Measurements from ENCODE around the genes ZMYM5 and XPO4.

- RRBS: no CpG with 5 or more reads among the region's 13 CpGs
Measured at GRCh38 chr13:19344367-19344587, 162.7 kb upstream of the TUBA3C start.

DNA sequence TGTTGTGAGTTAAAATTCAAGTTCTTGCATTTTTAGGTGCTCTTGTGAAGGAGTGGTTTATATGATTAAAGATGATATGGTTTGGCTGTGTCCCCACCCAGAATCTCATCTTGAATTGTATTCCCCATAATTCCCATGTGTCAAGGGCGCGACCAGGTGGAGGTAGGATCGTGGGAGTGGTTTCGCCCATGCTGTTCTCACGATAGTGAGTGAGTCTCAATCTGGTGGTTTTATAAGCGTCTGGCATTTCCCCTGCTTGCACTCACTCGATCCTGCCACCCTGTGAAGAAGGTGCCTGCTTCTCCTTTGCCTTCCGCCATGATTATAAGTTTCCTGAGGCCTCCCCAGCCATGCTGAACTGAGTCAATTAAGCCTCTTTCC is 2.2 kb downstream of the MPHOSPH8 start:
- RRBS: no CpG with 5 or more reads among the region's 8 CpGs

DNA sequence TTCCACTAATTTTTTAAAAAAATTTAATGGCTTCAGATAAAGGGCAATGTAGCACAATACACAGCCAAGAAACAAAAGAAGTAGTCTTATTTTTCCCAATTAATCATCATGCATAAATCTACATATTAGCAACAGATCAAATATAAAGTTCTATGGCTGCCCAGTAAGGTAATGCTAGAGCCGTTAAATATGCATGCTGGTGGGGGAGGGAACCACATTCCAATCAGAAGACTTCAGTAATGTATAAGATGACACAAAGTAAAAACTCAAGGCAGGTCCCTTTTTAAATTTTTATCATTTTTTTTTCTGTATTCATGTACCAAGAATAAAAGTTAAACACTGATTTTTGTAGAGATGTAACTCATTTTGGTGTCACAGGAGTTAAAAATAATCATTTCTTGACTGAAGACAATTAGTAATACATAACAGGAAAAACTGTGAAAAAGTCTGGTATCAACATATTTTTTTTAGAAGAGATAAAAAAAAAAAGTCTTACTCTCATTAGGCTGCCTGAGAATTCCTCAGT is 62.0 kb downstream of the MPHOSPH8 start:
- RRBS: no CpG with 5 or more reads among the region's 1 CpG

GRCh38 chr13:19725390-19726761 is 56.9 kb downstream of the PSPC1 start:
- RRBS: no CpG with 5 or more reads among the region's 9 CpGs

- RRBS: 2% methylated on average over 16 of the region's 63 CpGs
Measured at GRCh38 chr13:19863190-19863733, at the start of gene ZMYM5. TSS of gene ZMYM5 (minus strand) at chr13:19863649.

GRCh38 chr13:20131366-20131869 is 29.4 kb downstream of the GJA3 start:
- RRBS: no CpG with 5 or more reads among the region's 7 CpGs

DNA sequence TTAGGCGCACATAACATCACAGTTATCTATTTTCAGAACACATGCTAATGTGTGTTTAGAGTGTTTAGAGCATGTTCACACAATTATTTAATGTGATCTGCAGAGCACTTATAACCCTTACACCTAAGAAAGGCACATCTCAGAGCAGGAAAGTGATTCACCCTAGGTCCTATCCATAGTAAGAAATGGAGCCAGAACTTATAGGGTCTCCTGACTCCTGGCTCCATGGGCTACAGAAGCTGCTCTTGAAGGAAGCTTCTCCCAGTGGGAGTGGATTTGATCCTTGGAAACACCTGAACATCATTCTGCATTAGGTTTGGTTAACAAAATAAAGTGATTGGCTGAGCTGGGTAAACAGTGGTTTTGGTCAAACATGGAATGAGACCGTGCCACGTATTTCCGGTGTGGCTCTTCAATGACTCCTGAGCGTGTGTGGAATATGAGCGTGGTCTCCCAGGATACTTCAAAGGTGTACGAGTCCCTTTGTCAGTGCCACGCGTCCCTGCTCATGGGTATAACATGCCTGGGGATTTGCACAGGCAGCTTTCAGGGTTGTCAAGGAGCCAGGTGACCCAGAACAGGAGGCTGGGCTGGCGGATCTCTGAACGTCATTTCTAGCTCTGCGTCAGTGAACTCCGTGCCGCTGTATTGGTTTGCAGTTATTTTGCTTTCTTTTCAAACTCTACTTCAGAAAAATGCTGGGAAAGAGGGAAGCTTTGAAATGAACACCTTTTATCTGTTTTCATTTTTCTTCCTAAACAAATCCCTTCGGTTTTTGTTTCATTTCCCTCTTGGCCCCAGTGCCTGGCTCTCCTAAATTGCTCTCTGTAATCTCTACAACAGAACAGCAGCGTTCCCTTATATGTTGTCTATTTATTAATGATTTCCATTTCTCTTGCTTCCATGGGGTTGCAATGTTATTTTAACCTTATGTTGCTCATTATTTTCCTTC is 26.2 kb upstream of the GJB6 start:
- RRBS: no CpG with 5 or more reads among the region's 16 CpGs

DNA sequence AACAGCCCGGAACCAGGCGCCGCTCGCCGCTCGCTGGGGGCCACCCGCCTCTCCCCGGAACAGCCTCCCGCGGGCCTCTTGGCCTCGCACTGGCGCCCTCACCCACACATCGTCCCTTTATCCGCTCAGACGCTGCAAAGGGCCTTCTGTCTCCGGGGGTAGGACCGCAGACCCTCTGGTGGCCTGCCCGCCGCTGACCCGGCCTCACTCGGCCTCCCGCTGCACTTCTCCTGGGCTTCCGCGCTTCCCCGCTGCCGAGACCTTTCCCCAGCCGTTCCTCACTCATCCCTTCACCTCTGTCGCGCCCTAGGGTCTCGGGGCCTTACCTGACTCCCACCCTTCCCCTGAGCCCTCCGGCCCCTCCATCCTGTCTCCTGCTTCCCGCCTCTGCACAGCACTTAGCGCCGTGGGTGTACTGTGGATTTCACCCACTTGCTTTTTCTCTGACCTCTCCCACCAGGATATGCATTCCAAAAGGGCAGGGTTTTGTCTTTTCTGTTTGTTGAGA is 69.7 kb upstream of the GJB6 start:
- RRBS: 93% methylated on average over 16 of the region's 34 CpGs

DNA sequence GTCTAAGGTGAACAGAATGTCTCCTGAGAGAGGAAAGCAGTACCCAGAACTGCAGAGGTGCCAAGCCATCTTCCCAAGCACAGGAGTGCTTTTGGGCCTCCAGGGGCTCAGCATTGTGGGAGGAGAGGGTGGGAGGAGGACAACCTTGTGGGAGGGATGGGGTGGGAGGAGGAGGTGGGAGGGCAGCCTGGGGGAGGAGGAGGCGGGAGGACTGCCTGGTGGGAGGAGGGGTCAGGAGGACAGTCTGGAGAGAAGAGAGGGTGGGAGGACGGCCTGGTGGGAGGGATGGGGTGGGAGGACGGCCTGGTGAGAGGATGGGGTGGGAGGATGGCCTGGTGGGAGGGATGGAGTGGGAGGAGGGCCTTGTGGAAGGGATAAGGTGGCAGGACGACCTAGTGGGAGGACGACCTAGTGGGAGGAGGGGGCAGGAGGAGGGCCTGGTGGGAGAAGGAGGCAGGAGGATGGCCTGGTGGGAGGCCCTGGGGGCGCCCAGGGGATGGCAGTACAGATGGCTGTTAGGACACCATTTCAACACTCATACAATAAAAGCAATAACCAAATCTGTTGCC is 63.8 kb downstream of the CRYL1 start:
- RRBS: no CpG with 5 or more reads among the region's 6 CpGs

DNA sequence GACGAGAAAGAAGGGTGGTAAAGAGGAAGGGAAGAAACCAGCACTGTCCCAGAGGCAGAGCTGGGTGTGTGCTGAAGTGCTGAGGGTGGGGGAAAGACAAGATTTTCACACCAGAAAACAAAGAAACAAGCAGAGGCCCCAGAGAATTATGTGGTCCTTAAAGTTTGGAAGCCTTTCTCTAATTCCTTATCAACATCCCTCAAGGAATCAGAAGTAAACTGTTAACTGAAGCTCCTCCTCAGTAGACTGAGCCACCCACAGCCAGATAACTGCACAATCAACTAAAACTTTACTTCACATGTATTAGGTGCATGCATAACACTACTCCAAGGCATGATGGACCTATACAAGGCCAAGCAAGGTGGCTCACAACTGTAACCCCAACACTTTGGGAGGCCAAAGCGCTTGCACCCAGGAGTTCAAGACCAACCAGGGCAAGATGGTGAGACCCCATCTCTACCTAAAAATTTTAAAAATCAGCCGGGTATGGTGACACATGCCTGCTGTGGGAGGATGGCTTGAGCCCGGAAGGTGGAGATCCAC is 2.0 kb downstream of the CRYL1 start:
- RRBS: 40% methylated on average over 1 of the region's 4 CpGs

DNA sequence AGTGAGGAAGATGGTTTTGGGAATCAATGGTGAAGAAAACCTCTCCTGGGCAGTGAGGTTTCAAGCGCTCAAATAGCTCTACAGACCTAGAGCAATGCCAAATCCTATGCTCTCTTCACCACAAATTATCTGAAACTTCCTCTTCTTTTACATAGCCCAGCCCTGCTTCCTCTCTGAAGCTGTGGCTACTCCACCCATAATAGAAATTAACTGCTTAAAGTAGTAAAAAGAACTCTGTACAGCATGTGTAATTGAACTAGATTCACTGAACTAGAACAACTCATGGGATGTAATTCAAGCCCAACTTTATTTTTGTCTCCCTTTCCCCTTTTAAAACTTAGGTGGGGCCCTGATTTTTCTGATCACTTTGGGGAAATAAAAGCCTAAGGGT is 20.4 kb upstream of the IFT88 start:
- RRBS: no CpG with 5 or more reads among the region's 1 CpG

GRCh38 chr13:20712500-20713108 is 9.1 kb downstream of the IL17D start:
- RRBS: 0% methylated on average over 5 of the region's 31 CpGs

DNA sequence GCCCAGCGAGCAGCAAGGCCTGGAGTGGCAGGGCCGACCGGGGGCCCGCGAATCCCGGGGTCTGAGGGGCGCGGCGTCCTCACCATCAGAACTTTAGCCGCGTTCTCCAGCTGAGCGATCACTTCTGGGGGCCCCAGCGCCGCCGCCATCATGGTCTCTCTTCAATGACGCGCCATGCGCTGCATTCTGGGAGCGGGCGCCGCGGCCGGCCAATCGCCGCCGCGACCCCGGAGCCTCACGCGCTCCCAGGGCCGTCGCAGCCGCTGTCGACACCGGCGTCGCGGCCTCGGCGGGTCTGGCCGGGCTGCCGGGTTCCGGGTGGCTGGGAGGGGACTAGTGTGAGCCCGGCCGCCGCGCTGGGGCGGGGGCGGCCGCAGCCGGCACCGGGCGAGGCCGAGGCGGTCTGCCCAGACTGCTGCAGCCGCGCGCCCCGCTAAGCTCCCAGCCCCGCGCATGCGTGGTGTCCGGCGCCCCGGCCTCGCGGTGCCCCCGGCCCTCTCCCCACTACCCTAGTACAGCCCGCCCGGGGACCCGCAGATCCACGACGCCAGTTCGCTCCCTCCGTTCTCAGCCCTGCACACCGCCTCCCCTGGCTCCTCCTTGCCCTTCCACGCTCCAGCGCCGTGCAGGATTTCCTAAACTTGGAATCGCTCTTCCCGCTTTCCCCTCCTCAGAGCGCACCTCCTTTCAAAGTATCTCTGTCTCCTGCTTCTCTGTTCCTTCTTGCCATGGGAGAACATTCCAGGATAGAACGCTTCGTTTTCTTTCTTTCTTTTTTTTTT is at the start of gene XPO4:
TSS of gene XPO4 (minus strand) at position 160 of the 782 bp plus-strand sequence.
- RRBS: 1% methylated on average over 17 of the region's 84 CpGs

- RRBS: no CpG with 5 or more reads among the region's 11 CpGs
Measured at GRCh38 chr13:20953068-20953555, 50.6 kb upstream of the XPO4 start.

- RRBS: no CpG with 5 or more reads among the region's 29 CpGs
Measured at GRCh38 chr13:20974579-20975654, 72.4 kb upstream of the XPO4 start.

- RRBS: no CpG with 5 or more reads among the region's 23 CpGs
Measured at GRCh38 chr13:21022944-21023570, 38.3 kb downstream of the LATS2 start.

- RRBS: no CpG with 5 or more reads among the region's 6 CpGs
Measured at GRCh38 chr13:21049775-21050114, 11.6 kb downstream of the LATS2 start.

- RRBS: 4% methylated on average over 19 of the region's 68 CpGs
Measured at GRCh38 chr13:21074928-21076198, 14.0 kb upstream of the LATS2 start.

- RRBS: no CpG with 5 or more reads among the region's 7 CpGs
Measured at GRCh38 chr13:21124792-21125339, 15.1 kb upstream of the SAP18 start.

- RRBS: no CpG with 5 or more reads among the region's 19 CpGs
Measured at GRCh38 chr13:21326800-21327777, 132.0 kb downstream of the ZDHHC20 start.